Ishikawa (cell line): ENCODE measurements around the gene RNF32.

GRCh38 chr7:155752575-155753771 is 59.3 kb downstream of the SHH start:
- RRBS: no CpG with 5 or more reads among the region's 20 CpGs

GRCh38 chr7:155771917-155772889 is 40.1 kb downstream of the SHH start:
- RRBS: no CpG with 5 or more reads among the region's 11 CpGs

- RRBS: no CpG with 5 or more reads among the region's 6 CpGs
Observed at GRCh38 chr7:156368052-156368499, 272.5 kb upstream of the RNF32 start.

- RRBS: no CpG with 5 or more reads among the region's 2 CpGs
Observed at GRCh38 chr7:156556001-156556535, 84.5 kb upstream of the RNF32 start.

DNA sequence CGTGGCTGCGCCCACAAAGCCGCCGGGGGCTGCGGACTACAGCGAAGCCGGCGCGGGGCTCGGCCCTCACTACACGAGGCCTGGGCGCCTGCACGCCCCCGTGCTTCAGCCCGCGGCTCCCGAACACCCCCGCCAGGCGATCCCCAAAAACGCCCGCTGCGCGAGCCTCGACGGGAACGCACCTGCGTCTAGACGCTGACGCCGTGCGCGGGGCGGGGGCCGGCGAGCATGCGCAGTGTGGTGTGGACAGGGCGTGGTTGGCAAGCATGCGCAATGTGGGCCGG is 278 bp upstream of the RNF32 start:
- RRBS: 40% methylated on average over 10 of the region's 39 CpGs

DNA sequence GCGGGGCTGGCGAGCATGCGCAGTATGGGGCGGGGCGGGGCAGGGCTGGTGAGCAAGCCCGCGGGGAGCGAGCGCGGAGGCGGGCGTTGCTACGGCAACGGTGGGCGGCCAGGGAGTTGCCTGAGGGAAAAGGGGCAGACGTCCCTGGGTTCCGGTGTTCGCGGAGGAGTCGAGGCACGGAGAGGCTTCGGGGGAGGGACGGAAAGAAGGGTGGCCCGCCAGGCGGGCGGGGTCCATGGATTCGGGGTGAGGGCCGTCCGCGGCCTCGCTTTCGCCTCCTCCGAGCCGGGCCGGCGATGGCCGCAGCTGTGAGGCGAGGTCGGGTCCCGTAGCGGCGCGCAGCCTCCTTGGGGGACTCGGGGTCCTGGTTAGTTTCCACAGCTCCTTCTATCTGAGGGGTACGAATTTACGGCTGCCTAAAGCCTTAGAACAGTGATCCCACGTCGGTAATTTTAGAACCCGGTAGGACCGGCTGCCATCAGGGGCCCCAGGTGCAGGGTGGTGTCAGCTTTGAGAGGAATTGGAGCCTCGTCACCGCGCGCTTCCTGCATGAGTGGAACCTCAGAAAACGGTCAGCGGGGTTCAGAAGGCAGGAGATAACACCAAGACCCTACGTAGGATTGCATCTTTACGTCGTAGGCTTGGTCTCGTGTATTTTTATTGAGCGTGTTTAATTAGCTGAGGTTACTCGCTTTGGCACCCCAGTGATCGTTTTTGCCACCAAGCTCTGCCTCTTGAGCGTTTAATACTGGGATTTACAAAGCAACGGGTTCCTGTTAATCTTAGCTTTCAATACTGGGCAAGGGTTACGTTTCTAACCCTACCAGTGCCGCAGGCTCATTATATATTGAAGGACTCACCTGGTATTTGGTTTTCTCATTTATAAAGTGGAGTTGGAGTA is at the start of gene RNF32:
Gene RNF32 (plus strand): TSS at position 137 of the 901 bp plus-strand sequence.
- RRBS: 0% methylated on average over 12 of the region's 67 CpGs

- RRBS: 92% methylated on average over 4 of the region's 17 CpGs
Observed at GRCh38 chr7:157143811-157144416, 5.2 kb downstream of the UBE3C start.

DNA sequence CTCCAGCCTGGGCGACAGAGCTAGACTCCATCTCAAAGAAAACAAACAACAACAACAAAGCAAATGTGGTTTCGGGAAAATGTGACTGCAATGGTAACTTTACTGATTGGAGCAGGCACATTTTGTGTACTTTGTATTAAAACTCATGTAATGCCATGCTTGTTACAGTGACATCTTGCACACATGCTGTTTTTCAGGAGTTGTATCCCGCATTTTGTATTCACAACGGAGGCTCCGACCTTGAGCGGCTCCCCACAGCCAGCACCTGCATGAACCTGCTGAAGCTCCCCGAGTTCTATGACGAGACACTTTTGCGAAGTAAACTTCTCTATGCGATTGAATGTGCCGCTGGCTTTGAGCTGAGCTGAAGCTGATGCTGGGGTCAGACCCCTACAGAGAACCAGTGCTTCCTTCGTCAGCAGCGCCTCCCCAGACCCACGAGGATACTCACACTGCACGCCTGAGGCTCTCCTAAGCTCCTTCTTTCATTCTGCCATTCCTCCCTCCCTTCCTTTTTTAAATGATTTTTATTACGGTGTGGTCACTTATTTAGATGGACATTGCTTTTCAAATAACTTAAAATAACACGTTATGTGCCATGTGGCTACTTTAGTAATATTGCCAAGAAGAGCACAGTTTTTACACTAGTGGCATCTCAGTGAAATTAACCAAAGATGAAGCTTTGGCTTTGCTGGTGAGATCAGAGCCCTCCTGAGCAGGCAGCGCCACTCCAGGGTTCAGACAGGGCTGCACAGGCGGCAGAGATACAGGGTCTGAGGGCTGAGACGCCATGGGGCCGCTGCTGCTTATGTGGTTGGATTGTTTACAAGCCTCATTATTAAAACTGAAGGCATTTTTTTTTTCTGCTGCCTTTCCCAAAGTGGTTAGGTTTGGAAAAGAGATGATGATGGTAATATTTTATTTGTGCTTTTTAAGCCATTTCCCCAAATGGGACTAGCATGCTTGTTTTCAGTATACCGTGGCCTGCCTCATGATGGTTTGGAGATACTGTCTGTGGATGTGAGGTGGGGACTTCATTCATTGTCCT is 69.1 kb upstream of the DNAJB6 start:
- RRBS: no CpG with 5 or more reads among the region's 22 CpGs

GRCh38 chr7:157282109-157283035 is 54.4 kb upstream of the DNAJB6 start:
- RRBS: 68% methylated on average over 6 of the region's 31 CpGs

GRCh38 chr7:157368939-157369748 is 32.3 kb downstream of the DNAJB6 start:
- RRBS: no CpG with 5 or more reads among the region's 18 CpGs

DNA sequence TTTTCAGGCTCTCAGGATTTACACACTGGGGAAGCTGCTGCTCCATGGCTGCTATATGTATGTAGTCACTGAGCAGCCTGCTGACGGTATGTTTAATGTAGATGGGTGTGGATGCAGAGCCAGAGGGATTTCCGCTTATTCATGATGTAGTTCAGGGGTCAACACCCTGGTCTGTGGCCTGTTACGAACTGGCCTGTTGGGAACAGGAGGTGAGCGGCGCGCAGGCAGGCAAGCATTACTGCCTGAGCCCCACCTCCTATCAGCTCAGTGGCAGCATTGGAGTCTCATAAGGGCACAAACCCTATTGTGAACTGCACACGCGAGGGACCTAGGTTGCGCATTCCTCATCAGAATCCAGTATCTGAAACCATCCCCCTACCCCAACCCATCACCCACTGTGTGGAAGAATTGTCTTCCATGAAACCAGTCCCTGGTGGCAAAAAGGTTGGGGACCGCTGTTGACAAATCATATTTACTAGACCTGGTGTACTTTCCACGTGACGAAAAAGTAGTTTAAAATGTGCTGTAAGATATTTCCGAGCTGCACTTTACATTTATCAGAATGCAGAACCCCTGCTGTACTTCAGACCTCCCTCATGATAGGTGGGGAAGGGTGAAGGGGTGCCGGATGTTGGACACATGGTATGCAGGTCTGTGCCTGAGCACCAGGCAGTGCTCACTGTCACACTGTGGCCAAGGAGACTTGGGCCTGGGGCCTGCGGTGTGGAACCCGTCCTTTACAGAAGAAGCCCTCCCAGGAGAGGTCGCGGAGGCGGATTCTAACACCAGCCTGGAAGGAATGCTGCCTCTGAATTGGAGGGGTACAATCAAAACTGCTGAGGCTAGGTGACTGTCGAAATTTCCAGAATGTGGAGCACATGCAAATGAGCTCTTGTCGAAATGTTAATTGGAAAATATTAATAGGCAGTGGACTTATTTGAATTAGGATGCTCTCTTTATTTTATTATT is 34.3 kb downstream of the DNAJB6 start:
- RRBS: no CpG with 5 or more reads among the region's 21 CpGs

GRCh38 chr7:157398300-157398802 is 61.5 kb downstream of the DNAJB6 start:
- RRBS: no CpG with 5 or more reads among the region's 9 CpGs

DNA sequence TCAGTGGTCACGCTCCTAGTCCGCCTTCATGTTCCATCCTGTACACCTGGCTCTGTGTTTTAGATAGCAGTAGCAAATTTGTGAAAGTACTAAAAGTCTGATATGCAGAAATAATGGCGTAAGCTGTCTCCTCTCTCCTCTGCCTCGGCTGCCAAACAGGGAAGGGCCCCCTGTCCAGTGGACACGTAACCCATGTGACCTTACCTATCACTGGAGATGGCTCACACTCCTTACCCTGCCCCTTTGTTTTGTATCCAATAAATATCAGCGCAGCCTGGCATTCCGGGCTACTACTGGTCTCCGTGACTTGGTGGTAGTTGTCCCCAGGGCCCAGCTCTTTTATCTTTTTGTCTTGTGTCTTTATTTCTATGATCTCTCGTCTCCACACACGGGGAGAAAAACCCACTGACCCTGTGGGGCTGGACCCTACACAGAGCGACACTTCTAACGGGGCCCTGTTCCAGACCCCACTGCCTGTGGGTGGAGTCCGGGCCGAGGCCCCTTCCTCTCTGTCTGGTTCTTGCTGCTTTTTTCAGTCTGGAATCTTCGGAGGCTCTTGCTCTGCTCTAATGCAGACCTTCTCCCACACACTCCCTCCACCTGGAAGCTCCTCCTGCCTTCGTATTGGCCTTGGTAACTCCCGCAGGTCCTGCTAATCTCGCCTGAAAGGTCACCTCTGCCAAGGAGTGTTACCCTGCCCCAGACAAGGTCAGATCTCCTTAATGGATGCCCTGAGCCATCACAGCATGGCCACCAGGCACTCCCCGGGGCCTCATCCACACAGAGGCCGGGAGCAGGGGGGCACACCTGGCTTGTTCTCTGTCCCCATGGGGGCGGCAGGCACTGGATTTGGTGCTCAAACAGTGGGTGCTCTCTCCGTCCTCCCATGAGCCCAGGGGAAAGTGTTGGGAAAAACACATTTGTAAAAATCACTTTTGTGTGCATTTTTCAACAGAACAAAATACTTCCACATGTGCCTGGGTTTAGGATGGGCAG is 531.8 kb downstream of the PTPRN2 start:
- RRBS: no CpG with 5 or more reads among the region's 22 CpGs

GRCh38 chr7:158067997-158068402 is 519.6 kb downstream of the PTPRN2 start:
- RRBS: 6% methylated on average over 1 of the region's 11 CpGs

- RRBS: no CpG with 5 or more reads among the region's 27 CpGs
Observed at GRCh38 chr7:158070112-158071101, 517.2 kb downstream of the PTPRN2 start.

GRCh38 chr7:158164091-158164678 is 423.4 kb downstream of the PTPRN2 start:
- RRBS: no CpG with 5 or more reads among the region's 55 CpGs

DNA sequence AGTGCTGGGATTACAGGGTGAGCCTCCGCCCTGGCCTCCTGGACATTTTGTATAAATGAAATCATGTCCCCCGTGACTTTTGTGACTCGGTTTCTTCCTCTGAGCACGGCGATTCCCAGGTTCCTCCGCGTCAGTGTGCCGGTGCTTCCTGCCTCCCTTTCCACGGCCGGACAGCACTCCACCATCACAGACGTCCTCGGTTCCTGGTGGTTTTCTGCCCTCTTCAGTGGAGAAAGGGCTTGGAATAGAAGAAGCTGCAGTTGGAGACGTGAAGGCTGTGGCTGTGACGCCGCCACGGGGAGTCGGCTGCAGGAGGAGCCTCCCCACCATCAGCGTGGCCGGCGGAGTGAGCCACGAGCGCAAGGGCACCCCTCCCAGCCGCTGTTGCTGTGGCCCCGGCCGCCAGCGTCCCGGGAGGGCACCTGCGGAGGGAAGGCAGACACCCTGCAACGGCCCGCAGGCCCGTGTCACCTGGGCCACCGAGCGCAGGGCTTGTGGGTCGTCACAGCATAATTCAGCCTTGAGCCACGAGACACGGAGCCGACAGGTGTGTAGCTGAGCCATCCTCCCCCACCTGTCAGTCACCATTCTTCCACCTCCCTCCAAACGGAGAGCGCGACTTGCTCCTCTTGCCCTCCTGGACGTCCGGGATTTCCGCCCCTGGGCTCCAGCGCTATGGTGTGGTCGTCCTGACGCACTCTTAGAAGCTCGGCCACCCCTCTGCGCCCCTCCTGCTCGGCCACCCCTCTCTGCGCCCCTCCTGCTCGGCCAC is 102.8 kb downstream of the PTPRN2 start:
- RRBS: 5% methylated on average over 6 of the region's 51 CpGs

DNA sequence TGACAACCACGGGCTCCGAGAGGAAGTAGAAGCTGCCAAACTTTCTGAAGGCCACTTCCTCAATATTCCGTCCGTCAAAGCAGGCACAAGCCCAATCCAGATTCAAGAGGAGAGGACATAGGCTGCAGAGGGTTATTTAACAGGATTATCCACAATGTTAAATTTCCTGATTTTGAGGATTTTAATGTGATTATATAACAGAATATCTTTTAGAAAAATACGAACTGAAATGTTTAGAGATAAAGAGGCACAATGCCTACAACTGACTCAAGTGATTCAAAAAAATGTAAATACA is 8.4 kb downstream of the NCAPG2 start:
- RRBS: no CpG with 5 or more reads among the region's 5 CpGs

GRCh38 chr7:158742334-158742621 is 37.7 kb upstream of the NCAPG2 start:
- RRBS: no CpG with 5 or more reads among the region's 8 CpGs